ENCODE data around the genes GSG1 and EMP1.

DNA sequence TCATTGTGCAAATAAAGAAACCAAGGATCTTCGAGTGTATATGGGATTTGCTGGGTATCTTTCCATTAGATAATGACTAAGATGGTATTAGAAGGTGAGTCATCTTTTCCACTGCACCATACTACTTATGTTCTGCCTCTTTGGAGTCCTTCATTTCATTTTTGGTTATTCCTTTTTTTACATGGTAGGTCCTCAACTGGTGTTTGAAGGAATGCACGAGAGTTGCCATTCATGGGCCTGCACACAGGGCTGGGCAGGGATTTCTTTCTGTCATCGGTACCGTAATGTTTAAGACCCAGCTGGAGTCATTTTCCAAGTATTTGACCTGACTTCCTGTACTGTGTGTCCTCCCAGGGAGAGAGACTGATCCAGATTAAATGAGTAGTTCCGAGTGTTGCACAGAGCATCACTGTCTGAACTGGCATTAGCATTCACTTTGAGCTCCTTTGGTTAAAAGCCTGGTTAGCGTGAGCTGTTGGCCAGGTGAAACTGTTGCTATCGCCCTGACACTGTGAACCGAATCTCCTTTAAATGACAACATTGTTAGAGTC lies 85.8 kb downstream of the BORCS5 start:
- CAGE, long polyA plus RNA: no peak
- RRBS: no CpG with 5 or more reads among the region's 8 CpGs

DNA sequence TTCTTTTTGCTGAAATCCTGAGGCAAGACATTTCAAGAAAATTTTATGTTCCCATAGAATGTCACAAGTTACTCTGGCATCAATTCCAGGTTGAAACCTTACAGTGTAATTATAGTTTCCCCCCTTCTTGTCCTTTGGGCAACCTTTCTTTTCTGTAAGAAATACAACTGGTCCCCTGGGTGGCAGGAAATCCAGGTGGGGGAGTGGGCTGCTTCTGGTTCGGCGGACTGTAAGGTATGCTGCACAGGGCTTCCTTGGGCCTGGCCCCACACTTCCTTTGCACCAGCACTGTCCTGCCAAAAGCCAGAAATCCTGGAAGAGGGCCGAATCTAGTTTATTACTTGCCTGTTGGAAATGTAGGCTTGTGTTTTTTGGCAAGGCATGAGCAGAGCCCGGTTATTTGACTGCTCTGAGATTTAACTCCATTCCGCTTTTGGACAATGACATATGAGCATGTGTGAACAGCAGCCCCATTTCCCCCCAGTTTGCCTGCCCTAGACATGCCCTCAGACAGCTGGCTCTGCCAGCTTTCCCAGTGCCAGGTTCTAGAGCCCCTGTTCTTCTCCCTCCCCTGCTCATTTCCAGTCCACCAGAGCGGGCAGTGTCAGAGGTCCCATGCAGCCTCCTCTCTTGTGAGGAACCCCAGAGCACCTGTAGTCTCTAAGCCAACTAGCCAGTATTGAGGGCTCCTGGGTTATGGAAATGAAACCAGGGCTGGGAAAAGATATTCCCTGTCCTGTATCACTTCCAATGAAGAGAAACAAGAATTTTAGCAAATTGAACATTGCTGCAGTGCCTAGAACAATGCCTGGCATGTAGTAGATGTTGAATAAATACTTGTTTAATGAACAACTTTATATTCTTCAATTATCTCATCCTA lies 86.7 kb downstream of the BORCS5 start:
- CAGE, long polyA plus RNA: no peak
- RRBS: no CpG with 5 or more reads among the region's 6 CpGs

GRCh38 chr12:12467104-12468079 lies 95.3 kb downstream of the DUSP16 start:
- CAGE, long polyA plus RNA: no peak
- RRBS: no CpG with 5 or more reads among the region's 15 CpGs

DNA sequence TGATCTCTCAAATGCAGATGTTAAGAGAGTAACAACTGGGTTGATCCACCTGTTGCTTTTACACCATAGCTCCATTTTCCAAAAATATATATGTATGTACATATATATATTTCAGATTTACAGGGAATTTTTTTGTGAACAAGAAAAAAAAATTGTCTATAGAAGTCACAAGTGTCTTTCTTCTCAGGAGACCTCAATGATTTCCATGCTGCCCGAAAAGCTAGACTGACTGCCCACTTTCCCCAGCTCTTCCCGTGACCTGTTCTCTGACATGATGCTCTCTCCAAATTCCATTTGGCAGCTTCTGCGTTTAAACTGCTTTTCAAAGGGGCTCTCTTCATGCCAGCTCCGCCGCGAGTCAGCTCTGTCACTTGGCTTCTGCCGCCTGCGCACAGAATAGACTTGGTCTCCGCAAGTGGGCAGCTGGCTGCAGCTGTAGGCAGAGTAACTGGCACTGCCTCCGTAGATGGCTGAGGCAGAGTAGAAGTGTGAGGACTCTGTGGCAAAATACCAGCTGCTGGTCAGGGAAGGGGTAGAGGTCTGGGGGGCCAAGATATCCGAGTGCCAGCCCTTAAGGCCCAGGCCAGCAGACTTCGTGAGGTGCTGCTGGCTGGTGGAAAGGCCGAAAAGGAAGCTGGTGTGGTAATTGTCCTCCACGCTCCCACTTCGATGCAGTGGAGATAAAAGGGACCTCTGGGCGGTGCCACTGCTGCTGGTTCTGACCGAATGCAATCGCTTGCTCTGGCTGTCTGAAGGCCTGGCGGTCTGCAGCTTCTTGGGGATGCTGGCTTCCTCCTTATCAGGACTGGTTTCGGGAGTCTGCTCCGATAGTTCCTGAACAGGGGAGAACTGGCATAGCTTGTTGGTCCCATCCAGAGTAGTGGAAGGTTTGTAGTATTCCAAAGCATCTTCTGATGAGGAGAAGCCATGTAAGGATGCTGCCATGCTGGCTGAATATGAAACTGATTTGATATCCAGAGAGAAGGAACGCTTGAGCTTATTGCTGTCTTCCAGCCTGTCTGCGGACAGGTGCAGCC lies 85.7 kb downstream of the DUSP16 start:
- CAGE, long polyA plus RNA: no peak
- RRBS: no CpG with 5 or more reads among the region's 23 CpGs

- CAGE, long polyA plus RNA: no peak
- RRBS: no CpG with 5 or more reads among the region's 6 CpGs
Measured at GRCh38 chr12:12492405-12492817, 70.3 kb downstream of the DUSP16 start.

GRCh38 chr12:12492818-12493776 lies 69.6 kb downstream of the DUSP16 start:
- CAGE, long polyA plus RNA: no peak
- RRBS: no CpG with 5 or more reads among the region's 10 CpGs

GRCh38 chr12:12505855-12506426 lies 56.7 kb downstream of the DUSP16 start:
- CAGE, long polyA plus RNA: no peak
- RRBS: no CpG with 5 or more reads among the region's 7 CpGs

GRCh38 chr12:12624300-12624758 lies 12.7 kb downstream of the CREBL2 start:
- CAGE, long polyA plus RNA: no peak
- RRBS: no CpG with 5 or more reads among the region's 7 CpGs

DNA sequence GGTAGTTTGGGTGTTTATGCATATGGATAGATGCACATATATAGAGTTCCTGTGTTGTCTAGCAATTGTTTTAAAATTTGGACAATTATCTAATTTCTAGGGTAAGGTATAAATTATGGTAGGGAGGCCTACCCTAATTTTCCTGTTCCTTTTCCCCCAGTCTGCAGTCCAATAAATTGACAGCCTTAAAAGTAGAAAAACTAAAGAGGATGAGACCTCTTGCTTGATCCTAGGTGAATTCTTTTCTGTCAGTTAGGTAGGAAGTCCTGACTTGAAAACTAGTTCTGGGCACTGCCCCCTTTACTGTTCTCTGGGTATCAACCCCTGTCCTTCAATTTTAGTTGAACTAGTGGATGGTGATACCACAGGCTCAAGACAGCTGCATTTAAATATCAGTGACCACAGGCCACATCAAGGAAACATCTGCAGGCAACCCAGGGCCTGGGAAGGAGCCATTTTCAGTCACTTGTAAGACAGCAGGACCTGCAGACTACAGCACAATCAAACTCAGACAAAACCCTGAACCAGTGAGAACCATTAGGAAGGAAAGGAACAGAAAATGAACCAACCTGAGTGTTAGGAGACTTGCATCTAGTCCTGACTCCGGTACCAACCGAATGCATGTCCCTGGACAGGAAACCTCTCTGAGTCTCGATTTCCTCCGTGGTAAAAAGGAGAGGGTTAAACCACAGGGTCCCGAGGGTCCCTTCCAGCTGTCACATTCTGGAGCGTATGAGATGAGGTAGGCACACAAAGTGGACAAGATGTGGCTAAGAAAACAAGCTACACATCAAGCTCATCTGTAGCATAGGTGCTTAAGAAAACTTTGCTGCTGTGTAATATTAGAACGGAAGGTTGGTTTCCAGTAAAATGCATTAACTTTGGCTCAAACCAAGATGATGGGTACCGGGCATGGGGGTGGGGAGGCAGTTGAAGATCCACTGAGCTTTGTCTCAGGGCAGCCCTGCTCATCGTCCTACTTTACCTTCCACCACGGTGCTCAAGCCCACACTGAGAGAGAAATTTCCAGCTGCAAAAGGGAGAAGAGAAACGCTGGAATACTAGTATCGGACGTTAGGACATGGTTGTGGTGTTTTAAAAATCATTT lies 1.7 kb upstream of the CDKN1B start:
- CAGE, long polyA plus RNA: no peak
- RRBS: no CpG with 5 or more reads among the region's 13 CpGs

DNA sequence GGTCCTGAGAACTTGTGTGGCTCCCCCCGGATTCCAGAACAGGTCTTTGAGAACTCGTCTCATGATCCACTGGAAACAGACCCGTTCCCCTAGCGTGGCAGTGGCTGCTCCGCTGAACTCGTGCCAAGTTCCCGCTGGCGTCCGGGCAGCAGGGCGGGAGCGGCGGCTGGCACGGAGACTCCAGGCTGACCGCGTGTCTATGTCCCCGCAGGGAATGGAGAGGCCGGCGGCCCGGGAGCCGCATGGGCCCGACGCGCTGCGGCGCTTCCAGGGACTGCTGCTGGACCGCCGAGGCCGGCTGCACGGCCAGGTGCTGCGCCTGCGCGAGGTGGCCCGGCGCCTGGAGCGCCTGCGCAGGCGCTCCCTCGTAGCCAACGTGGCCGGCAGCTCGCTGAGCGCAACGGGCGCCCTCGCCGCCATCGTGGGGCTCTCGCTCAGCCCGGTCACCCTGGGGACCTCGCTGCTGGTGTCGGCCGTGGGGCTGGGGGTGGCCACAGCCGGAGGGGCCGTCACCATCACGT lies 1.3 kb downstream of the APOLD1 start:
- CAGE, long polyA plus RNA: no peak
- RRBS: 1% methylated on average over 52 of the region's 55 CpGs

DNA sequence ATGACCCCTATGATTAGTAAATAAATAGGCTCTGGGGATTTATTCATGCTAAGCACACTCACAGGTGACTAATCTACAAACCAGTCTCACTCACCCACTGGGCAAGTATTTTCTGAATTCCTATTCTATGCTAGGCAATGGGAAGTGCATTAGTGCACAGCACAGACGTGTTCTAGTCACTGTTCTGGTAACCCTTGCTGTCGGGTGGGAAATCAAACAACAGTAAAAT lies 8.6 kb upstream of the DDX47 start:
- CAGE, long polyA plus RNA: no peak
- RRBS: no CpG with 5 or more reads among the region's 2 CpGs

- CAGE, long polyA plus RNA: no peak
- RRBS: no CpG with 5 or more reads among the region's 2 CpGs
Measured at GRCh38 chr12:12838457-12838708, 25.2 kb downstream of the DDX47 start.

DNA sequence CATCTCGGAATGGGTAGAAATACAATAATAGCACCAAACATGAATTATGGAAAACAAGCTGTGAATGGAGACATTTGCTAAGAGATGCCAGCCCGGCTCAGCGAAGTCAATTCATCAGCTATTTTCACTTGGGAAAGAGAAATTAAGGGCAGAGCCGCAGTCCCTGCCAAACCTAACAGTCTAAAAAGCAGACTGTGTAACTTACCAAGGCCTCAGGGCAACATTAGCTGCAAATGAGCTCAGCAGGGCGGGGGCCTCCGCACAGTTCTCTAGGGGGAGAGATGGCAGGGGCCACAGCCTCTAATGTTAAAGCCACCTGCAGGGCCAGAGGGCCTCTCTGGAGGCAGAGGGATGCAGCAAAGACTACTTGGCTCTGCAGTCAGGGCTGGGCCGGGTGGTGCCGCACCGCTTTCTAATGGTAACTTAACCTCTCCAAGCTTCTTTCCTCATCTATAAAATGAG lies 13.6 kb upstream of the GPRC5A start:
- CAGE, long polyA plus RNA: no peak
- RRBS: no CpG with 5 or more reads among the region's 9 CpGs

DNA sequence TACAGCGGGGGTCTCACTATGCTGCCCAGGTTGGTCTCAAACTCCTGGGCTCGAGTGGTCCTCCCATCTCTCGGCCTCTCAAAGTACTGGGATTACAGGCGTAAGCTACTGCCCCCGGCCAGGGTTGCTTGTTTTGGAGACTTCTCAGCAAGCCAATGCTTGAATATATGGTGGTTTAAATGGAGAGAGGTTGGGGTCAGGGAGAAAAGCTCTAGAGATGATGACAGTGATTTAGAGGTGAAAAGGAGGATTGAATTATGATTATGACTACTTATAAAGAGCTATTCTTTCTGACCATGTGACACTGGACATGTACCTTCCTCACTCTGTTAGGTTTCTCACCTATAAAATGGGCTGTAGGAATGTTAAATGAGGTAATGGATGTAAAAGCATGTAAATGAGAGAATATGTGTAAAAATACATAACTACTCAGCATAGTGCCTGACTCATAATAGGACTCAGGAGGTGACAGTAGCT lies 7.9 kb downstream of the GPRC5A start:
- CAGE, long polyA plus RNA: no peak
- RRBS: no CpG with 5 or more reads among the region's 5 CpGs

GRCh38 chr12:12989111-12989499 lies 11.0 kb downstream of the HEBP1 start:
- CAGE, long polyA plus RNA: no peak
- RRBS: no CpG with 5 or more reads among the region's 5 CpGs

DNA sequence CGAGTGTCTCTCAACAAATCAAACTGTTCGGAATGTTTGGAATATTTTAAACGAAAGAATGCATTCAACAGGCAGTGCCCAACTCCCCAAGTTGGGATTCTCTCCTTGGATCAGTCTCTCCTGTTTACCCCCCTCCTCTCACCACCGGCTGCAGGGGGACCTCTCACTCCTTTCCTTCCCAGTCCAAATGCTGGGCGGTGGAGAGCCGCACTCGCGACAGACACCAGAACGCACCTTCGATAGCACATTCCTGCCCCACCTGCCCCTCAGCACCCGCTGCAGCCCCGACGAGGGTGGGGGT lies 424 bp downstream of the HEBP1 start:
- CAGE, long polyA plus RNA: no peak
- RRBS: no CpG with 5 or more reads among the region's 13 CpGs

DNA sequence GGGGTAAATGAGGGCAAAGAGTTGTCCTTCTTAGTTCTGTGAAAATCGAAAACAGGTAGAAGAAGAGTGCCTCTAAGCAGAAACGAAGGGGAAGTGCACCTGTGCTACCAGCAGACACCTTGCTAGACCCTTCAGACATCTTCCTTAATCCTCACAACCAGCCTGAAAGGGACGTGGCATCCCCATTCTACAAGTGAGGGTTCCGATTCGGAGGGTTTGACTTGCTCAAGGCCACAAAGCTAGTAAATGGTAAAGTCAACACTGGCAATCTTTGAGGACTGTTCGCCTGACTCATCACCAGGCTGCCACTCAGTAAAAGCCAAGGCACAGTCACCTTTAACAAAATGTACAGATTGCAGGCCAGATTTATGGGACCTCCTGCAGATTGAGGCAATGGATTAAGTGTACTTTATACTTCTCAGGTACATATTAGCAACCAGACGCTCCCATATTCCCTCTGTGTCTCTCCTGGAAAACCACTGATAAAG lies 1.5 kb downstream of the GSG1 start:
- CAGE, long polyA plus RNA: no peak
- RRBS: no CpG with 5 or more reads among the region's 7 CpGs

GRCh38 chr12:13103413-13104063 lies at the start of gene GSG1:
GSG1 (minus strand) TSS chr12:13103667.
- CAGE, long polyA plus RNA: no peak
- RRBS: no CpG with 5 or more reads among the region's 8 CpGs

GRCh38 chr12:13171766-13172249 lies 24.7 kb upstream of the EMP1 start:
- CAGE, long polyA plus RNA: no peak
- RRBS: no CpG with 5 or more reads among the region's 3 CpGs

DNA sequence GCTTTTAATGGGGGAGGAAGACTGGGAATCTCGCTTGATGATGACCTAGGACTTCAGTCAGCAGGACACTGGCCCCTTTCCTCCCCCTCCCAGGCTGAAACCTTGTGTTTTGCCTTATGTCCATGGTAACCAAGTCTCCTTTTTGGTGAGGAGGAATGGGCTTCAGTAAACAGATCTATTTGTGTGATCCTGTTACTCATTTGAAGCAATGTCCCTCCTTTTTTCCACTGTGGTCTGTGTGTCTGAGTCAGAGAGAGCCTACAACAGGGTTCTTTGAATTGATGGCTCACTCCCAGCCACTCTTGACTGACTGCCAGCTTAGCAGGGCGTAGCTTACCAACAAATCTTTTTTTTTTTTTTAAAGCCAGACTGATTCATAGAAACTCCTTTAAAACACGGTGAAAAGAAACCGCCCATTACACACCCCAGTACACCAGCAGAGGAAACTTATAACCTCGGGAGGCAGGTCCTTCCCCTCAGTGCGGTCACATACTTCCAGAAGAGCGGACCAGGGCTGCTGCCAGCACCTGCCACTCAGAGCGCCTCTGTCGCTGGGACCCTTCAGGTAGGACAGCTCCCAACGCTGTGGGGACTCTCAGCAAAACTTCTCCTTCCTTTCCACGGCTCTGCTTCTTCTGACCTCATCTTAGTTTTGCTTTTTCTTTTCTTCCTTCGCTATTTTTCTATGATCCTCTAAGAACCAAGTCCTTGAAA lies at the start of gene EMP1:
TSS of gene EMP1 (plus strand) at position 419 of the 714 bp plus-strand sequence.
- CAGE, long polyA plus RNA: start-site peak on the plus strand centred at position 426 of the sequence, 22 bp wide, 36 and 326 reads in 2 replicates
- RRBS: no CpG with 5 or more reads among the region's 12 CpGs

All from osteoblast (primary cell).